Metastatic Liver Carcinoma in the Lung (tissue), 2 donors: ENCODE results near the genes ARL17B and WNT3.

DNA sequence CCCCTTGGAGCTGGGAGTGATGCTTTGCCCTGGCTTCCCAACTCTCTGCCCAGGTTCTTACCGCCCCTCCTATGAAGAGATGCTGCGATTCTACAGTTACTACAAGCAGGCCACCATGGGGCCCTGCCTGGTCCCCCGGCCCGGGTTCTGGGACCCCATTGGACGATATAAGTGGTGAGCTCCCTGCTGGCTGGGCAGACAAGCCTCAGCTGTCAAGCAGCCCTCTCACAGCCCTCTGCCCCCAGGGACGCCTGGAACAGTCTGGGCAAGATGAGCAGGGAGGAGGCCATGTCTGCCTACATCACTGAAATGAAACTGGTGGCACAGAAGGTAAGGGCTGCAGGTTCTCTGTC lies 936 bp downstream of the ACBD4 start:
- PRO-cap, 2 experiments: no peak in any of the 2 experiments

DNA sequence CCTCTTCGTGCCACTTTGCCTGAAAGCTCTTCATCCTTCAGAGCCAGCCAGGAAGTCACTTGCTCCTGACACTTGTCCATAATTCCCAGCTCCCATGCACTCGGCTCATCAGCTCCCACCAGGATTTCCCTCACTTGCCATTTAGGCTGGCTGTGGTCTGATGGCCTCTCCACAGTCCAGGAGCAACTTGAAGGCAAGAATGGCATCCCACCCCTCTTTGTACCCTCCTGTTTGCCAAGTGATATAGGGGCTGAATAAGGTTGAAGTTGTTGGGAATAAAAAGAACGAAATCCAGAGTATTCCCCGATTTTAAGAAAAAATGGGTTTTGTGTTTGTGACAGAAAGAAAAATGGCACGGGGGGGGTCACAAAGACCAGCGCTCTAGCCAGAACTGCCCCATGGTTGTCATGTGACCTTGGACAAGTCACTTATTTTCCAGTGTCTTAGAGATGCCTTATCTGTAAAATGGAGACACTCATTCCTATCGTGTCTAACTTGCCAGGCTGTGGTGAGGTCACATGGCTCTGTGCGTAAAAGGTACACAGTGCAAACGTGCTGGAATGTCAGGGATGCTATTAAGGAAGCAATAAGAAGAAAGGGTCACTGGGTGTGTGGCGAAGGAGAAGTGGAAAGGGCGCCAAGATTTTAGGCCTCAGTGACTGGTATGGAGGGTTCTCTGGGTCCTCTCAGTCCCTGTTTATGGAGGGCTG lies 1.7 kb upstream of the HEXIM1 start:
- PRO-cap, 2 experiments: peak in 1 of 2 experiments; most common plus-strand start position 603 of the sequence (in 1)

DNA sequence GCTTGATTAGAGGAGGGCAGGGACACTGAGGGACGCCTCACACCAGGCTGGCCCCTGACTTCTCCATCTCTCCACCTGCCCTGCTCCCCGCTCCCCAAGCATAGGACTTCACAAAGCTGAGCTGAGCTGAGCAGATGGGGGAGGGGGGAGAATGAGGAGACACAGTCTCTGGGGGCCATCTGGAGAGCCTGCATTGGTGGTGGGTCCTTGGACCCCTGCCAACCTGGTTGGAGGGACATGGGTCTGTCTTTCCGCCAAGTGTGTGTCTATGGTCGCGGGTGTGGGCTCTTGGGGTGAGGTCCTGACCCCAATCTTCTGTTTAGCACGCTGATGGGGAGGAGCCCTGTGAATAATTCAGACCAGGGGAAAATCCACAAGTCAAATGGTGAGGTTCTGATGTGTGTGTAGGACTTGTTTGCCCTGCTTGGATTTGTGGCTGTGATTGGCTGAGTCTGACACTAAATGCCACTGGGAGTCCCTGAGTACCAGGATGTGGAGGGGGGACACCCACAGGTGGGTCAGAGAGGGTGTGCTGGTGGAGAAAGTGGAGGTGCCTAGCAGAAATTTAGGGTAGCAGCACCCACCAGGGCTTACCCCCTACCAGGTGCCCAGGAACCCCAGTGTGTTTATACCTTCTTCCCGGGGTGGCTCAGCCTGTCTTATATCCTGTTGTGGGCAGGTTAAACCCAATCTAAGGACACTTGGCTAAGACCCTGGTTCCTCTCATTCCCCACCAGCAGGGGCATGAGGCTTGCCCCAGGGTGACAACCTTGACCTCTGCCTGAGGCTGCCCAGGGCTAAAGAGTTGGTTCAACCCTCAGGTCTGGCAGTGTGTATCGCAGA lies 2.1 kb downstream of the FMNL1 start:
- PRO-cap, 2 experiments: no peak in any of the 2 experiments

- PRO-cap, 2 experiments: no peak in any of the 2 experiments
Observed at GRCh38 chr17:45235184-45235652, 13.5 kb downstream of the FMNL1 start.

DNA sequence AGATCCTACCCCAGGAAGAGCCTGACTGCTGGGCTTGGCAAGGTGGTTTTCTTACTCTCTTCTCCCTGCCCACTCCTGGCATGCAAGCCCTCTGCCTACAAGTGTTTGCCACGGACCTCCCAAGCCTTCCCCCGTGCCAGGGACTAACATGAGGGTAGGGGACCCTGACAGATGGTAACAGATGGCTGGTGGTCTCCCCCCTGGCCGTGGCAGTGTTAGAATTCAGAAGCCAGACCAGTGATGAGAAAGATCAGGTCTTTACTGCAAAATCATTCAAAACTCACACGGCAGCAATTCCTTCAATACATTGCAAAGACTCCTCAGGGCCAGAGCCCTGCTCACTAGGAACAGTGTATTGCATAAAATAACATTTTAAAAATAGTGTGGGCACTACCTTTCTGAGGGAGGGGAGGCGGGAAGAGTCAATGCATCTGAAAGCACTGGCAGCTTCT lies 3.0 kb upstream of the ARHGAP27 start:
- PRO-cap, 2 experiments: no peak in any of the 2 experiments

DNA sequence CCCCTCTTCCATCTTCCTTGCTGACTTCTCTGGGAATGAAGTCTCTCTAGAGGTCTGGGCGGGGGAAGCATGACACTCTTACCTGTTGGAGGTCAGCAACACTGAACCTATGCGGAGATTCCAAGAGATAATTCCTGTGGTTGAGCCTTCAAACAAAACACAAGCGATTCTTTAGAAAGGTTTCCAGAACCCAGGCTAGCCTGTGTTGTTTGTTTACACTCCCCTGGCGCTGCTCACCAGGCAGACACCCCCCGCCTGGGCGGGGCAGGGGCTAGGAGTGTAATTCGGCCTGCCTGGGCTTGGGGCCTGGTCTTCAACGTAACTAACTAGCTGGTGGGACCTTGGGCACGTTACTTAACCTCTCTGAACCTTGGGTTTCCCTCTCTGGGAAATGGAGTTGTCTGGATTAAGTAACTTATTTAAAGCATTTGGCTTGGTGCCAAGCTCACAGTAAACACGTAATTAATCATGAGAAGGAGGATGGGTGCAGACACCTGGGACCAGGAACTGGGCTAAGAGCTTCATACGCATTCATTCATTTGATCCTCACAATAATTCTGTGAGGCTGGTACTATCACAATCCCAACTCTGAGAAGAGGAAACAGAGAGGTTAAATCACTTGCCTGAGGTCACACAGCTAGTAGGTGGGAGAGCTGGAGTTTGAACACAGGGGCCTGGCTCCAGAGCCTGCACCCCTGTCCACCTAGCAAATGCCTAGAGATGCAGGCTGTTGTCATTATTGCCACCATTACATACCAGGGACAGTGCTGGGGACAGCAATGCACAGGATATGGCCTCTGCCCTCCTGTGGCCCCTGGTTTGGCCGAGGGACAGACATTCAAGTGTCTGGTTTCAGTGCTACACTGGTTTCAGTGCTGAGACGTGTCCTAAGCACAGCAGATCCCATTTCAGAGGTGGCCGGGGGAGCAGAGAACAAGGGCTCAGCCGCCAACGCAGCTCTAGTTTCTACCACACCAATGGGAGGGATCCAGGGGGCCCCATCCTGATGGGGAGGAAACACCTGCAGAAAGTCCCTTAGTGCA lies 7.7 kb upstream of the ARHGAP27 start:
- PRO-cap, 2 experiments: no peak in any of the 2 experiments

DNA sequence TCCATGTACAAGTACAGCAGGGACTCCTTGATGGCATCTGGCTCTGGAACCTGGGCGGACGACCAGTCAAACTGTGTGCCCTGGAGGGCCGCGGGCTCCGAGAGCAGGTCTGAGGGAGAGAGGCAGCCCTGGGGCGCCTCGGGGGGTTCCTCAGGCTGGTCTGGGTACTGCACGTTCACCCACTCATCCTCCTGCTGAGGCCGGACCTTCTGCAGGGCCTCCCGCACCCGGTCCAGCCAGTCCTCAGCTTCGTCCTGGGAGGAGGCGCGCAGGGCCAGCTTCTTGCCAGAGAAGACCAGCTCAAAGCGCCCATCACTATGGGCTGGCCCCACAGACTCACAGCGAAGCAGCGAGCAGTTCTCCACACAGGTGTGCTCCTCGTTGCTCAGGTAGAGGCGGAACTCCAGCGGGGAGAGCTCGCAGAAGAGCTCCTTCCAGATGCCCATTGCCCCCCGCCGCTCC lies 21.1 kb upstream of the ARHGAP27 start:
- PRO-cap, 2 experiments: no peak in any of the 2 experiments

- PRO-cap, 2 experiments: no peak in any of the 2 experiments
Observed at GRCh38 chr17:45455532-45455979, 22.9 kb upstream of the ARHGAP27 start.

DNA sequence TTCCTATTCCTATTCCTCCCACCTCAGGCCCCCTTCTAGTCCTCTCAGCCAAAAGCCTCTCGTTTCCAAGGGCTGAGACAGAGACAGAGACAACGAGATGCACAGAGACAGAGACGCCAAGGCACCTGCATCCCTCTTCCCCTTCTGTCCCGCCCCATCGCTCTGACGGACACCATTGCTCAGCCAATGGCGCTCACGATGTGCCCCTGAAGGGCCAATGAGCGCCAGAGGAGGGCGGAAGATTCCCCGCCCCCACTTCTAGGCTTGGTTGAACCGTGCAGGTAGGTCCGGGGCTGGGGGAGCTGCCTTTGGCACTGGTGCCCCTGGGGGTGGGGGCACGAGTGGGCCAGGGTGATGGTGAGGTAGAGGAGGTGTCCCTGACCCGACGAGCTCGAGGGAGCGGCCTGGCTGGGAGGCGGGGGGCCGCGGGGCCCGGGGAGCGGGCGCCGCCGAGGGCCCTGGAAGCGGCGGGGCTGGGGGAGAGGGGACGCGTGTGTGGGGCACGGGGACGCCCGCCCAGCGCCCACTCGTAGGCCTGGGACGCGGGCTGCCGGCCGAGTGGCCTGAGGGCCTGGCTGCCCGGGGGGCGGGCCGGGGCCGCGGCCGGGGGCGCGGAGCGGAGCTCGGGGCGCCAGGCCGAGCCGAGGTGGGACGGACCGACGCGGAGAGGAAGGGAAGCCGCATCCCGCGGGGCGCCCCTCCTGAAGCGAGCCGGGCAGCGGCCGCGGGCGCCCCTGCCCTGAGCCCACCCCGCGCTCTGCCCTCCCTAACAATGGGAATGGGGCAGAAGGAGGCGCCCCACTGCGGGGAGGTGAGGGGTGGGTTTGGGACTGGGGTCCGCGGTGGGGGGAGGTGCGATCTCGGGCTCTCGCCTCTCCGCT lies 129.8 kb upstream of the PLEKHM1 start:
- PRO-cap, 2 experiments: no peak in any of the 2 experiments

DNA sequence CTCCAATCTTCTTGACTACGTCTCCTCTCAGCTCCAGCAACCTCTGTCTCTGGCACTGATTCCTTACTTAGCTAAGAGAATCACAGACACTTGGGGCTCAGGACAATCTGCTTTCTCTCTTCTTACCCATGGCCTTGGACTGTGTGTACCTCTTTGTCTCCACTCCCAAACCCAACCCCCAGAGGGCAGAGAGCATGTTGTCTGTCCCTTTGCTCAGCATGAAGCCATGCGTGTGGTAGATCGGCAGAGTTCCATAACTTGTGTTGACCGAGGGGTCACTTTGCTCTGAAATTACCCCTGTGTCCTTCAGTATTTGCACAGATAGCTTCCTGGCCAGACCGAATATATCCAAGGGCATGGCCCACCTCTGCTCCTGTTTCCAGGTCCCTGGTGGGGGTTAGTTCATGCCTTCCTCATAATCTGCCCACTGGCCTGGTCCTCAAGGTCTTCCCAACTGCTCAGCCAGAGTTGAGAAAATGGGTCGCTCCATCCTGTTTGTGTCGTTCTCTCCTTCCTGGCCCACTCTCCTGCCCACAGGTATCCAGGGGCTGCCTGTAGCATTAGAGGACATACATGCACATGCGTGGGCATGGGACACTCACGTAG lies 41.6 kb downstream of the MAPT start:
- PRO-cap, 2 experiments: peak in 1 of 2 experiments; most common plus-strand start position 336 of the sequence (in 1); most common minus-strand start position 143 of the sequence (in 1)

DNA sequence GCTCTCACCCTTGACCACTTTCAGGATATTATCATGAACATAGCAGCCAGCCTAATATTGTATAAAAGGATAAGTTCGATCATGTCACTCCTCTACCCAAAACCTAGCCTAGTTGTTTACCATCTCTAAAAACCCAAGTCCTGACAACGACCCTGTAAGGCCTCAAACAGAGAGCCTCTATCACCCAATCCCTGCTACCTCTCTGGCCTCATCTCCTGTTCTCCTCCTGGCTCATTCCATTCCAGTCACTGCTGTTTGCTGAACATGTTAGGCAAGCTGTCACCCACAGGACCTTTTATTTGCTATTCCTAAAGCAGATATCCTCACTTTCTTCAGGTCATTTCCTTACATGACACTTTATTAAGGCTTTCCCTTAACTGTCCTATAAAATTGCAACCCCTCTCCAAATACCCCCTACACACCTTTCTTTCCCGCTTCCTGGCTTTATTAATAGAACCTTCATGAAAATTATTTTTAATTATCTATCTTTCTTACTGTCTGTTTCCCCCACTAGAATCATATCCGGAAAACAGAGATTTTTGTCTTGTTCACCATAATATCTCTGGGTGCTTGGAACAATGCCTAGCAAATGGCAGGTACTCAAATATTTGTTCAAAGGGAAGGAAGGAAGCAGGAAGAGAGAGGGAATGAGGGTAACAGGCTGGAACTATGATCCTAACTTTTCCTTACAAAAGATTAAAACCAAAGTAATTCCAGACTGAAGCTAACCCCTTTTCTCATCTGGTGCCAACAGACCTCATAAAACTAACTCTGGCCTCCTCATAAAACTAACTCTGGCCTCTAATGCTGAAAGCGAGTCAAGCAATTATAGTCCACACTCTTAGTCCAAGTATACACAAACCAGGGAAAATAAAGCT lies 85.0 kb downstream of the KANSL1 start:
- PRO-cap, 2 experiments: no peak in any of the 2 experiments

GRCh38 chr17:46168373-46168760 lies 24.9 kb downstream of the KANSL1 start:
- PRO-cap, 2 experiments: no peak in any of the 2 experiments

DNA sequence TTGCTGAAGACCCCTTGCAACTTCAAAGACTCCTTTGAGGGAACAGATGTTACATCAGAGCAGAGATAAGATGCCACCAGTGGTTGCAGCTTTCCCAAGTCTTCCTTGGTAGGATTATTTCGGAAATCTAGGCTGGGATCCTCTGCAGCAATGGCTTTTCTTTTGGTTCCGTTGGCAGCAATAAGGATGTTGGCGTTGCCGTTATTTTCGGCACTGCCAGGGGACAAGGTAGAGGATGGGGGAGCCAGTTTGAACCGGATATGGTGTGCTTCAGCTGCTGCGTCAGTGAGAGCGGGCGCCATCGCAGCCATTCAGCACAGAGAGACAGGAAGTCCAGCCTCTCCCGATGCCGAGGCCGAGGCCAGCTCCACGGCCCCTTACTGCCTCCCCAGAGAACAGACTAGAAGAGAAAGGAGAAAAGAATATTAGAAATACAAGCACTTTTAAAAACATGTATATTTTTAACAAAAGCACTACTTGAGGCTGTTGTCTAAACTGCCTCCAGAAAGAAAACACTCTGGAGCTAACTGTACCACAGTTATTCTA lies 21.3 kb downstream of the KANSL1 start:
- PRO-cap, 2 experiments: no peak in any of the 2 experiments

DNA sequence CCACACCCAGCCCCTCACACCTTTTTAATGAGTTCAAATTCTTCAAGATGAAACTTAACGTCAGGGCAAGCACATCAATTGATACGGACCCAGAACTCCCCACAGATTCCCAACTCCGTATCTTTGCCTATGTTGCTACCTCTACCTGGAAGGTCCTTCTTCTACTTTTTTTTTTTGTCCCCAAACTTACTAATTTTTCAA lies 11.6 kb downstream of the KANSL1 start:
- PRO-cap, 2 experiments: no peak in any of the 2 experiments

- PRO-cap, 2 experiments: no peak in any of the 2 experiments
Observed at GRCh38 chr17:46194457-46194906, 1.3 kb upstream of the KANSL1 start.

- PRO-cap, 2 experiments: peak in 1 of 2 experiments; most common plus-strand start chr17:46260052 (in 1)
Observed at GRCh38 chr17:46259841-46260353, 35.0 kb upstream of the LRRC37A start.

DNA sequence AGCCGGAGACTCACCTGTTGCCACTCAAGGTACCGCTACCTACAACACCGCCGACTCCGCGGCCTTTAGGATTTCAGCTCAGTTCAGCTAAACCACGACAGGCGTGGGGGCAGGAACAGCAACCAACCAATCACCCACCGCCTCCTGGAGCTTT lies at the start of gene ARL17B:
ARL17B (minus strand) TSS at position 105 of the 154 bp plus-strand sequence.
- PRO-cap, 2 experiments: no peak in any of the 2 experiments

- PRO-cap, 2 experiments: no peak in any of the 2 experiments
Observed at GRCh38 chr17:46716123-46716322, 102.5 kb downstream of the WNT3 start.

GRCh38 chr17:46818482-46818939 lies at the start of gene WNT3:
WNT3 (minus strand) TSS chr17:46818692.
- PRO-cap, 2 experiments: no peak in any of the 2 experiments

DNA sequence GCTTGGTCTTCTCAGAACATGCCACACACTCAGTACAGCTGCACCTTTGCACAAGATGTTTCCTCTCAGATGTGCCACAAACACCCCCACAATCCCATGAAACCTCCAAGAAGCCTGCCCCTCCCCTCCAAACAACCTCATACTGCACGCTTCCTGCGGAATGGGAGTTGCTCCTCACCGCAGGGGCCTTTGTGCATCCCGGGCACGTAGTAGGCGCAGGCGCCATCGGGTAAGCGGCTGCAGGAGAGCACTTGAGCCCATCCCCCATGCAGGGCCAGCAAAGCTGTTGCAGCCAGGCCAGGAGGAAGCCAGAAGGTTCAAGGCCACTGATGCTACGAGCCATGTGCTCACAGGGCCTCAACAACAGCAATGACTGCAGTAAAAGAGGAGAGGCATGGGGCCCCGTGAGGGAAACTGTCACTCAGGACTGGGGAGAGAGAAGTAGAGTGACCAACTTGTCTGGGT lies 20.5 kb downstream of the GOSR2 start:
- PRO-cap, 2 experiments: no peak in any of the 2 experiments